Parietal lobe (tissue), 2 donors: Measurements from ENCODE around the genes SLC35G1, PLCE1 and CYP2C19.

GRCh38 chr10:92848642-92849465 is 534 bp downstream of the EXOC6 start:
- RAMPAGE, long total RNA, result no peak

DNA sequence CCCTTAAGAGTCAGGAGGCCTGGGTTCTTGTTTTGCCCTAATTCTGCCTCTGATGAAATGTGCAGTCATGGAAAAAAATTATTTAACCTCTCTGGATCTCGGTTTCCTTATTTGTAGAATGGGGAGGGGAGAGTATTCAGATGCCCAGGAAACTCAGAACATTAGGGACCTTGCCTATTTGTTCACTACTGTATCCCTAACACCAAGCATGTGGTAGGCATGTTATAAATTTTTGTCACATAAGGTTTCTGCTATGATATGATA is 1.3 kb downstream of the EXOC6 start:
- RAMPAGE, long total RNA, result no peak

DNA sequence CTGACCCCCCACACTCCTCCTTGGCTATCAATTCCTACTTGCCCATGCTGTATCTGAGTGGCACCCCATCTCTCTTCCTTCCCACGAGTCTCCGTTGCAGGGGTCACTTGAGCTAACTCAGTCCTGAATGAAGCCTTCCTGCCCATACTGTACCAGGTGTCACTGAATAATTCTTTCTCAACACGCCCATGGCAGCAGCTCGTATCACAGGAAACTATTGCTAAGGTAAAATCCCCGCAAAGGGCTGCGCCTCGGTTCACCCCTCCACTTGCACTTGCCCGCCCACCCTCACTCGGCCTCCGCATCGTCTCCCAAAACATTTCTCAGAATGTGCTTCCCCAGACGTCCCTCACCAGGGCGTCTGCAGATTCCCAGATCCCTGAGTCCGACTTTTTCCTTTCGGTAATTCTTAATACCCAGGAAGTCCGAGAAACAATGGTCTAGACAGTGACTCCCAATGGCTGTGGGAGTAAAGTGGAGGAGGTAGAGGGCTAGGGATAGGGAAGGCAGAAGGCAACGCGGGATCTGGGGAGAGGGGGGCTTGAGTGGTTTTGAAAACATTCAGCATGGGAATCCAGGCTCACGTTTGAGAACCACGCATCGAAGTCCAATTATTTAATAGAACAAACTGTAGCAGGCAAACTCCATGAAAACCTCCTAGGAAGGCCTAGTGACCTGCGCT is 43.8 kb downstream of the MYOF start:
- RAMPAGE, long total RNA, result no peak

GRCh38 chr10:93464103-93464604 is 18.0 kb downstream of the MYOF start:
- RAMPAGE, long total RNA, result no peak

DNA sequence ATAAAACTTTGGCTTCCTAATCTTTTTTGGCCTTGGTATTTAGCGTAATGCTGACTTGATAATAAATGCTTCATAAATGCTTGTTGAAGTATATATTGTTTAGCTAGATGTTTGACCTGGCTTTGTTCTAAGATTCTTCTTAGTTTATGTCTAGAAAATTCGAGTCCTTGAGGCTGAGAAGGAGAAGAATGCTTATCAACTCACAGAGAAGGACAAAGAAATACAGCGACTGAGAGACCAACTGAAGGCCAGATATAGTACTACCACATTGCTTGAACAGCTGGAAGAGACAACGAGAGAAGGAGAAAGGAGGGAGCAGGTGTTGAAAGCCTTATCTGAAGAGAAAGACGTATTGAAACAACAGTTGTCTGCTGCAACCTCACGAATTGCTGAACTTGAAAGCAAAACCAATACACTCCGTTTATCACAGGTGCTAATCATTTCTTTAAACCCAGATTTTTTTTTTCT is 6.6 kb downstream of the CEP55 start:
- RAMPAGE, long total RNA, result no peak

- RAMPAGE, long total RNA, result no peak
These were observed 10.4 kb downstream of the FFAR4 start for GRCh38 chr10:93576781-93577379.

DNA sequence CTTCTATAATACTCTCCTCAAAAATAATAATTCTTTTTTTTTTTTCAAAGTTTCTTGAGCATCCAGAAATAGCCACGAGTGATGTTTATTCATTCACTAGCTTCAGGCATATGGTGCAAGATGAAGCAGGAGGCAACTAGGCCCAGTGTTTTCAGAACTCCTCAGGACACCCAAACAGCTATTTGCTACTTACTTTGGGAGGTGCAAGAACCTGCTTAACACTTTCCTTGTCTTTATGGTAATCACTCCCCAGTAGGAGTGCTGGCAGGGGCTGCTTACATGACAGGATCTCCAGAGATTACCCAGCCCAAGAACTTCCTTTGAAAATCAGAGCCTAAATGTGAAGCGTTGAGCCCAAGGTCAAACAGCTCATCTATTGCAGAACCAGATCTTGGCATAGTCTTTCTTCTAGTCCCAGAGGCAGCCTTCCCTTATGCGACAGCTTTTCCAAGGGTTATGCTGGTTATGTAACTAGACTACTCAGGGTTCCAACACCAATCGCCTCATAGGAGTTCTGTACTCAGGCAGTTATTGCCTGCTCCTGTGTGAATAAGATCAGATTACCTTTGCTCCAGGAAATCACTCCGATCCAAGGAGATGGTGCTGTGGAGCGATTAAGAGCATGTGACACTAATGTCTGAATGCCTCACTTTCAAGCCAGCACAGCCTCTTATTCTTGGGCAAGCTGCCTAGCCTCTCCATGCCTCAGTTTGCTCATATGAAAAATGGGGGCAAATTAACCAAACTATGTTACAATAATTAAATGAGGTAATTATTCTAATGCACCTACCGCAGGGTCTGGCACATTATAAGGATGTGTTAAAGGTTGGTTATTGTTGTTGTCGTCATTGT is 8.5 kb upstream of the LGI1 start:
- RAMPAGE, long total RNA, result no peak

DNA sequence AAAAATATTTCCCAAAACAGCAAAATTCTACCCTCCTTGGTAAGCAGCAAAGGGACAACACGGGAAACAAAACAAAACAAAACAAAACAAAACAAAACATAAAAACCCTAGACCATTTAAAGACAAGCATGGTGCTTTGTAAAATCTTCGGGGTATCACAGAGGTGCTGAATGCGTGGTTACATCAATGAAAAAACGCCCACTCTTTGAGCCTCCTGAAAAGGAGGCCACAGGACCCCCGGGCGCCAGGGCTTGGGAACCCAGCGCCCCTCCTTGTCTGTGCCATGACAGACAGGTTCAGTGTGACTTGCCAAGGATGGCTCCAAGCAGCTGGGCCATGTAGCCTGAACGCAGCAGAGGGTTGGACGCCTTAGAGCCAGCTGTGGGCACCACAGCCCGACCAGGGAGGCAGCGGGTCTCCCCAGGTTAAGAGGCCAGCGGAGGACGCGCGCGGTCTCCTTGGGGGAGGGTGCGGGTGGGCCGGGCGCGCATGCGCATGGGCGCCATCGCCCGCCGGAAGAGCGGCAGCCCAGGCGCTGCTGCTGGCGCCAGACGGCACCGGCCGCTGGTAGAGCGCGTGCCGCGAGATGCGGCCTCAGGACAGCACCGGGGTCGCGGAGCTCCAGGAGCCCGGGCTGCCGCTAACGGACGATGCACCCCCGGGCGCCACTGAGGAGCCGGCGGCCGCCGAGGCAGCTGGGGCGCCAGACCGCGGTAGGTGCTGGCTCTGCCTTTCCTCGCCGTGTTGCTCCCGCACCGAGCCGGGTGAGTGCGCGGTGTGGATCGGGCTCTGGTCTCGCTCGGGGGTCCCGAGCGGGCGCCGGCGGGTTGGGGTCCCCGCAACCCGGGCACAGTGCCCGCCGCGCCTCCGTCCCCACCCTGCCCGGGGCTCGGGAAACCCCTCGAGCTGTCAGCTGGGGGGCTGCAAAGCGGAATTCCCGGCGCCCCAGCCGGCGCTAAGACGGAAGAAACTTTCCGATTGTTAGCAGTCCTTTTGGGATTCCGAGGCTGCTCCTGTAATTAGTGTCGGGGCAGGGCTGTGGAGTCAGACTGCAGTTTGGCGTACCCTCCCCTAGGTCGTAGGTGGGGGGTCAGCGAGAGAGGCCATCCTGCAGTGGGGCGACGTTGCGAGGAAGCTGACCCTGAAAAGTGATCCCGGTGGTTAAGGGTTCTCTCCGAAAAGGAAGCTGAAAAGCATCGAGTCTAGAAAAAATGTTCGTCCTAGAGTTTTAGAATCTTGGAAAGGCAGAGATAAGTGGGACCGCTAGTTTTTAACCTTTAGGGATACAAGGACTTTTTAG is at the start of gene SLC35G1:
TSS of gene SLC35G1 (plus strand) at position 531 of the 1,300 bp plus-strand sequence.
- RAMPAGE, long total RNA, result no peak

GRCh38 chr10:93993600-93994690 is at the start of gene PLCE1:
TSS of gene PLCE1 (plus strand) at chr10:93993931.
- RAMPAGE, long total RNA, result no peak

- RAMPAGE, long total RNA, result no peak
These were observed 1.2 kb downstream of the TBC1D12 start for GRCh38 chr10:94403350-94404129.

GRCh38 chr10:94682501-94683235 is 861 bp upstream of the CYP2C18 start:
- RAMPAGE, long total RNA, result no peak

DNA sequence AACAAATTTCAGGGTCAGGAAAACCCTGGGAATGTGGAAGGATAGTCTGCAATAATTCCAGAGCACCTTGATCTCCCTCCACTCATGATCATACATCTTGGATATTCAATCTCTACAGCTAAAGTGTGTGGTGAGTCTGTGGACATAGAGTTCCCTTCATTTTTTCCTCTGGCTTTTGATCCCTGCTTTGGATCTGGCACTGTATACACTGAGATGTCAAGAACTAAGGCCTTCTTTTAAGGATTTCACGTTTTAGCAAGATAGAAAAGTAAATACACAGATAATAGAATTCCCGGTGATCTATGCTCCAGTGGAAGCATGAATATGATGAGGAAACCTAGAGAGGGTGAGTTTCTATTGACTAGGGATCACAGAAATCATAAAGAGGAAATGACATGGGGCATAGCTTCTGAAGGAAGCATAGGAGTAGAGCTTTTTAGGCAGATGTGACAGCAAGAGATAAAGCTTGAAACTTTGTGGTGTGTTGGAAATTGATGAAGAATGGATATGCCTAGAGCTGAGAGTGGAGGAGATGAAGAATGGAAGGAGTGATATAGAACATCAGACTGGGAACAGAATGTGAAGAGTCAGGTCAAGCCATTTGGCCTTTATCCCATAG is 28.2 kb upstream of the CYP2C19 start:
- RAMPAGE, long total RNA, result no peak

GRCh38 chr10:94762312-94762974 is at the start of gene CYP2C19:
TSS of gene CYP2C19 (plus strand) at chr10:94762681.
- RAMPAGE, long total RNA, result no peak

DNA sequence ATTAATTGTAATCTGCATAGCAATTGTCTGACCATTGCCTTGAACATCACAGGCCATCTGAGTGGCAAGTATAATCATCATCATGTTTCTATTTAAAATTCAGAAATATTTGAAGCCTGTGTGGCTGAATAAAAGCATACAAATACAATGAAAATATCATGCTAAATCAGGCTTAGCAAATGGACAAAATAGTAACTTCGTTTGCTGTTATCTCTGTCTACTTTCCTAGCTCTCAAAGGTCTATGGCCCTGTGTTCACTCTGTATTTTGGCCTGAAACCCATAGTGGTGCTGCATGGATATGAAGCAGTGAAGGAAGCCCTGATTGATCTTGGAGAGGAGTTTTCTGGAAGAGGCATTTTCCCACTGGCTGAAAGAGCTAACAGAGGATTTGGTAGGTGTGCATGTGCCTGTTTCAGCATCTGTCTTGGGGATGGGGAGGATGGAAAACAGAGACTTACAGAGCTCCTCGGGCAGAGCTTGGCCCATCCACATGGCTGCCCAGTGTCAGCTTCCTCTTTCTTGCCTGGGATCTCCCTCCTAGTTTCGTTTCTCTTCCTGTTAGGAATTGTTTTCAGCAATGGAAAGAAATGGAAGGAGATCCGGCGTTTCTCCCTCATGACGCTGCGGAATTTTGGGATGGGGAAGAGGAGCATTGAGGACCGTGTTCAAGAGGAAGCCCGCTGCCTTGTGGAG is 3.3 kb downstream of the CYP2C9 start:
- RAMPAGE, long total RNA, result no peak

GRCh38 chr10:95044259-95045239 is 24.7 kb downstream of the CYP2C8 start:
- RAMPAGE, long total RNA, result no peak

DNA sequence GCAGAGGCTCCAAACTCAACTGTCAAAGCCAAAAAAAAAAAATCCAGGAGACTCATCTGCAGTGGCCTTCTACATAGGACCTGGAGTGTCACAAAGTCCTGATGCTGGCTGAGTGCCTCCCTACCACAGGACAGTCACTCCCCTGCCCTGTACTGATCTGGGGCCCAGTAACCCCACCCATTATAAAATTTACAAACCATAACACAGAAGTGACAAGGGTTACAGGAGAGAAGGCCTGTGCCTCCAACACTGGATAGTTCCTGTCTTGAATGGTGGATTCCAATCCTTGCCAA is 14.6 kb downstream of the PDLIM1 start:
- RAMPAGE, long total RNA, result no peak

DNA sequence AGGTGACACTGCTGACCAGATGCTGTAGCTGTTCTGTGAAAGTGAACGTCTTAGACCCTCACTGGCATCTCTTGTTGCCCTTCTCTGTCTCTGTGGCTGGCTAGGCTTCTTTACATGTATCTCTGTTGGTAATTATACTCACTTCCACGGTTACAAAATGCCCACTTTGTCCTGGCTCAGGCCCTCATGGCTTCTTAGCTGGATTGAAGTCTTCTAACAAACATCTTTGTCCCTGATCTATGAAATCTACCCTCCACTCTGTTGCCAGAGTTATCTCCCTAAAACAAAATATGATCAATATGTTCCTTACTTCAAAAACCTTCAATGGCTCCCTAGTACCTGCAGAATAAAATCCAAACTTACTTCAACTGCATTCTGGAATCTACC is 30.1 kb upstream of the PDLIM1 start:
- RAMPAGE, long total RNA, result no peak

GRCh38 chr10:95346751-95347265 is 56.0 kb upstream of the PDLIM1 start:
- RAMPAGE, long total RNA, result no peak

- RAMPAGE, long total RNA, result no peak
These were observed 71.9 kb upstream of the PDLIM1 start for GRCh38 chr10:95362528-95363248.

- RAMPAGE, long total RNA, result no peak
These were observed 119.6 kb upstream of the PDLIM1 start for GRCh38 chr10:95410479-95410809.